ENCODE data around the genes ADAMTS9 and SLC25A26.

- RRBS: no CpG with 5 or more reads among the region's 8 CpGs
These were observed 36.2 kb downstream of the PRICKLE2 start for GRCh38 chr3:64188918-64189658.

DNA sequence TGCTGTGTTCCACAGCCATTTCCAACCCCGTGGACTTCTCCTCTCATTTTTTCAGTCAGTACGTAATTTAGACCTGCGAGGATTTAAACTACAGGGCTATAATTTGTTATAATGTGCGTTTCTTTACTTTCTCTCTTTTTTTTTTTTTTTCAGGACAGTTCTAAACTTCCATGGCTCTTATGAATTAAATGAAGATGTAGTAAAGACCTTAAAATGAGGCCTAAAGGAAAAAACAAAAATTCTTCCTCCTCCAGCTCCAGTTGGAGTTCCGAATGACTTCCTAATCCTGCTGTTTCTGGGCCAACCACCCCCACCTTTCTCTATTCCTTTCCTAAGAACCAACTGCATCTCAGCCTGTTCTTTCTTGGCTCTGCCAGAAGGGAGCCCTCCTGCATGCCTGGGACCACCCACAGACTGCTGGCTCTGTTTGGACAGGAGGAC is 115.8 kb upstream of the PRICKLE2 start:
- RRBS: no CpG with 5 or more reads among the region's 5 CpGs

DNA sequence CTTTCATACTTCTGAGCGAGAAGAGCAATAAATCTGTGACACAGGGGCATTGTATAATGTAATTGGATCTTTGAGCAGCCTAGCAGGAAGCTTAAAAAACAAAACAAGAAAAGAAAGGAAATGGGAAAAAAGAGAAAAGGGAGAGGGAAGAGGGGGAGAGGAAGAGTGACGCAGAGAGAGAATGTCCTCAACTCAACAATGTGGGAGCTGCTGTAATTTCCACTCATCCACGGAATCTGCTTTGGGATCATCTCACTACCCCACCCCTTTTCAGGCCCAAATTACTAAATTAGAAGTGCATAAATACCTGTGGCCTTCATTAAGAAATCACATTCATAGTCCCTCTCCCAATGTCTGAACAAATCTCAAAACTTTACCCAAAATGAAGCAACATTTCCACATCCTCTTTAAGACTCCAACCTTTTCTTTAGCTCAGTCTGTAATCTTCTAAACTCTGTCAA is 37.4 kb downstream of the ADAMTS9 start:
- RRBS: no CpG with 5 or more reads among the region's 3 CpGs

DNA sequence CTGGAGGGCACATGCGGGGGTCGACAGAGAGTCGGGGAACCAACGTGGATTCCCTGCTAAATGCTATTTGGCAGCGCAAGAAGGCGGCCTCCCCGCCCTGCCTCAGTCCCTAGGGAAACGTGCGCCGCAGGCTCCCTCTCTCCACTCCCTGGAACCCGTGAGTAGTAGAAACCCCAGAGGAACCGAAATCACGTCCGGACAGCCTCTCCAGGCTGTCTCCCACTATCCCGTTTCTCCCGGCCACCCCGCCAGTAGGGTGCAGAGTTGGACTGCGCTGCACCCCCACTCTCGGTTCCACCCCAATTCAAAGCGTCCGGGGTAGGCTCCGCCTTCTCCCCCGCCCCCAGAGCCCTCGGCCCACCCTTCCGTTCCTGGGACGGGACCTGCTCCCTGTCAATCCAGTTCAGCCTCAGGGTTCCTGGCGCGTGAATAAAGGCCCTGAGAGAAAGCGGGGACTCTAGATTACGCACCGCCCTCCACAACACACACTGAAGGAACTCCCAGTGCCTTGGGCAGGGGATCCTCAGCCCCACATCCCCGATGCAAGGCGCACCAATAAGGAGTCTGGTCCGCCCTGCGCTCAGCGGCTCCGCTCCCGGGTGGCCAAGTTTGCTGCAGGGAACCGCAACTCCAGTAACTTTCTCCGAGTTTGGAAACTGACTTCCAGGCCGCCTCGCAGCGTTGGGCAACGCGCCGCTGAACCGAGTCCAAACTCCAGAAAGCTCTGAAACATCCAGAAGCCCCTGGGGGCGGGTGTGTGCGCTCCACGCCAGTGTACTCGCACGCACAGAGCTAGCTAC is 2.0 kb downstream of the ADAMTS9 start:
- RRBS: 2% methylated on average over 6 of the region's 52 CpGs

- RRBS: under 1% methylated on average over 23 of the region's 99 CpGs
These were observed at the start of gene ADAMTS9 for GRCh38 chr3:64687289-64688533. ADAMTS9 (minus strand) TSS chr3:64688000.

DNA sequence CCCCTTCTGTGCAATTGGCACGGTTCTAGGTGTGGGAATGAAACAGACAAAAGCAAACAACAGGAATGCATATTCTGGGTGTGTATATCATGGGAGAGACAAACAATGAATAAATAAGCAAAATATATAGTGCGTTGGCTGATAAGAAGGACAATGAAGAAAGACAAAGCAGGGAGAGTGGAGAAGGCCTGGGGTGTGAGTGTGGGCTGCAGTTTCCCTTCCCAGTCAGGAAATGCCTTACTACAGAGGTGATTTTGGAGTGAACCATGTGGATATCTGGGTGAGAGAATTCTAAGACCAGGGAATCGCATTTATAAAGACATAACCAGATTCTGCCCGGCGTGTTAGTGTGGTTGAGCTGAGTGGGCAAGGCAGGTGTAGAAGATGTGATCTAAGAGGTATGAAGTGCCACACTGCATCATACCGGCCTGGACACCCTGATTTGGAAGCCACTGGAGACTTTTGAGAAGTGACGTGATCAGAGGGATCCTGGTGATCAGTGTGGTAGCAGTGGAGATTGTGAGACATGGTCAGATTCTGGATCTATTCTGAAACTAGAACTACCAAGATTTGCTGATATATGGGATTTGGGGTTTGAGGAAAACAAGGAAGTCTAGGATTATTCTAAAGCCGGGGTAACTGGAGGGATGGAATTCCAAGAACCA is 125.9 kb upstream of the ADAMTS9 start:
- RRBS: 98% methylated on average over 3 of the region's 8 CpGs

DNA sequence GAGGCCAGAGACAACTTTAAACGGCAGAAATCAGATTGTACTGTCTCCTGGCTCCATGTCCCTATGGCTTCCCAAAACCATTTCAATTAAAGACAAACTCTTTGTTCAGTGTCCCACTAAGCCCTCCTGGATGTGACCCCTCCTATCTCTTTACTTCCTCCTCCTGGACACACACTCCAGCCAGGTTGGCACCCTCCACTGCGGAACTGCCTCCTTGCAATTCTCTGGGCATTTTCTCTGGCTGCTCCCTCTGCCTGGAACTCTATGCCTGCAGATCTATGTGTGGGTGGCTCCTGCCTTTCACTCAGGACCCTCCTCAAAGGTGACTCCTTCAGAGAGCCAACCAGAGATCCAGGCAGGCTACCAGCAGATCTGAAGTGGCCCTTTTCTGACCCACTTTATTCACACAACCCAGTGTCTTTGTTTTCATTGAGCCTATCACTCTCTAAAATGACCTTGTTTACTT is 626.7 kb downstream of the MAGI1 start:
- RRBS: no CpG with 5 or more reads among the region's 2 CpGs

DNA sequence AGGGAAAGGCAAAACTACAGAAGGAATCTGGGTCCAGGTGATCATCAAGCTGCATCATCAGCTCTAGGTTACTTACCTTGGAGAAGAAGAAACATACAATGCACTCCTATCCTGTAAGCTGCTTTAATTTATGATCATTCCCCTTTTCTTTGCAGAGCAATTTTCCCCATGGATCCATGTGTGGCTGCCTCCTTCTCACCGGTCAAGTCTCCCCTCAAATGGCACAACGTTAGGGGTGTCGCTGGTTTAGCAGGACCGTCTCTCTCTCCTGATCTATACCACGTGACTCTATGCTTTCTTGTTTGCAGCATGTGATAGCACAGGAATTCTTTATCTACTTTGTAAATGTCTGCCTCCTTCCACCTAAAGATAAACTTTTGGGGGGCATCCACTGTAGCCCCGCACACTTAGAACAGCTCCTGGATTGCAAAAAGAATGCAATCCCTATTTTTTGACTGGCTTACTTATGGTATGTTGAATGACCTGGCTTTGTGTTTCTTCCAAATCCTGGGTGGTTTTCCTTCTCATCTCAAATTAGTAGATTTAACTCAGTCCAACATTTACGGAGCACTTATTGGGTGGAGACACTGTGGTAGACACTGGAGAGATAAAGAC is 505.9 kb downstream of the MAGI1 start:
- RRBS: no CpG with 5 or more reads among the region's 7 CpGs

GRCh38 chr3:65714037-65714601 is 324.6 kb downstream of the MAGI1 start:
- RRBS: no CpG with 5 or more reads among the region's 8 CpGs

- RRBS: no CpG with 5 or more reads among the region's 7 CpGs
These were observed 101.7 kb downstream of the MAGI1 start for GRCh38 chr3:65936764-65937762.

DNA sequence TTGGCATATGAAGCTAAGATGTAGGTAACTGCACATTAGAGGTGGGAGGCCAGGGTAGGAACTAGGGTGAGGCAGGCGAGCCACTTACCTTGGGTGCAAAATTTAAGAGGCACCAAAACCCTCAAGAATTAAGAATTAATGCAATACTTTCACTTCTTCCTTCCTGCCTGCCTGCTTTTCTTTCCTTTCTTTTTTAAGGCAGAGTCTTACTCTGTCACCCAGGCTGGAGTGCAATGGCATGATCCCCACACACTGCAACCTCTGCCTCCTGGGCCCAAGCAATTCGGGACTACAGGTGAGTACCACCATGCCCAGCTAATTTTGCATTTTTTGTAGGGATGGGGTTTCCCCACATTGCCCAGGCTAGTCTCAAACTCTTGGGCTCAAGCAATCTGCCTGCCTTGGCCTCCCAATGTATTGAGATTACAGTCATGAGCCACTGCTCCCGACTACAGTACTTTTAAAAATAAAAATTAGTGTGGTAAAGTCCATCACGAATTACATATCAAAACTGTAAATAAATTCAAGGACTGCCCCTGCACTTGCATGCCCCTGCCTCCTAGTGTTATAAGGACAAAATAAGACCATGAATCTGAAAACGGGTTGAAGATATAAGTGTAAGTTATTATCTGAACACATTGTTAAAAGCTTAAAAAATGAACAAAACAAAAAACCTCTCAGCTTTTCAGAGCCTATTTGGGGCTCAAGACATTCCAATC is 51.1 kb downstream of the MAGI1 start:
- RRBS: no CpG with 5 or more reads among the region's 5 CpGs

- RRBS: under 1% methylated on average over 7 of the region's 52 CpGs
These were observed 1.0 kb downstream of the MAGI1 start for GRCh38 chr3:66037541-66038263.

GRCh38 chr3:66115748-66116241 is 77.1 kb upstream of the MAGI1 start:
- RRBS: no CpG with 5 or more reads among the region's 3 CpGs

- RRBS: no CpG with 5 or more reads among the region's 18 CpGs
These were observed 26.3 kb upstream of the SLC25A26 start for GRCh38 chr3:66194624-66194872.

GRCh38 chr3:66220577-66221530 is at the start of gene SLC25A26:
SLC25A26 (plus strand) TSS chr3:66221001.
- RRBS: under 1% methylated on average over 23 of the region's 57 CpGs

DNA sequence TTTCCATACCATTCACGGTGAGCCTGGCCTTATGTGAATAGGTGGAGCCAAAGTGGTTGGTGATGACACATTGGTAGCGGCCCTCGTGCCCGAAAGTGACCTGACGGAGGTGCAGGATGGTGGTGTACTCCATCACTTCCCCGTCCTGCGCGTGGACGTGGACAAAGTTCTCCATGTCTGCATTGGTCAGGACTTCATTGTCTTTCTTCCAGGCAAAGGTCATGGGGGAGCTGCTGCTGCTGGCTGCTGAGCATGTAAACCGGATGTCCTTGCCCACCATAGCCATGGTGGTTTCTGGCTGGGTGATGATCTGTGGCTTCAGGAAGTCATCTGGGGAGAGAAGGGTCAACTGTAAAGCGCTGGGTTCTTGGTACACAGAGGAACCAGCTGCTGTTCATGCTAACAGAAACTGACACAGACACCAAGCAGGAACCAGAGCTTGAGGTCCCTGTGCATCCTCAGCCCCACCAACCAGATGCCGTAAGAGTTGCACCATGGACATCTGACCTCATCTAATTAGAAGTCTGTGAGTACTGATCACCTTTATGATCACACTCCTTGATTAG is 114.8 kb downstream of the LRIG1 start:
- RRBS: no CpG with 5 or more reads among the region's 12 CpGs

DNA sequence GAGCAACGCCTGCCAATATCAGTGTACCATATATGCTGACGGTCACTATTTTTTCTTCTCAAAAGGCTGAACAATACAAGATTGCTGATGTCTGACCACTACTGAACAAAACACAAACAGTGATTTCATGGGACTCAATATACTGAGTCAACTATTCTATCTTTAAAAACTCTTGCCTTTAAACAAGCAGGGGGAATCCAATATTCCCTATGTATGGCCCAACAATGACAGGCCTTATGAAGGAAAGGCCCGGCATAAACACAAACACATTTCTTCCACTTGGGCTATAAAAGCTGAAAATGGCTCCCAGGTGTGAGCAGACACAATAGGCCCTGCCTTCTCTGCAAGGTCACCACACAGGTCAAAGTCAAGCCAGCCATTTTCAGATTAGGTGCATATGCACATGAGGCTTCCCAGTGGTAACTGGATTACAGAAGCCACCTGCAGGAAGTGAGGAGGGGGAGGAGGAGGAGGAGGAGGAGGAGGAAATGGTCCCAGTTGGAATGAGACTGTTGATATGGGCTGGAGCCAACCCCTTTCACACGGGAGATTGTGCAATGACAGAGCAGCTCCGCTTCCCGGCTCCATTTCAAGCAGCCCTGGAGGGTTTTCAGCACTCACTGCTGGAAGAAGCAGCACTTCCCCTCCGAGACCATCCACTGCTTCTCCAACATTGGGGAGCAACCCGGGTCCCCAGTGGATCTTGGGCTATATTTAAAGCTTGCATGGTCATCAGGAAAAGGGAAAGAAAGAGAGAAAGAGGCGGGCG is 58.6 kb downstream of the LRIG1 start:
- RRBS: 33% methylated on average over 2 of the region's 10 CpGs

DNA sequence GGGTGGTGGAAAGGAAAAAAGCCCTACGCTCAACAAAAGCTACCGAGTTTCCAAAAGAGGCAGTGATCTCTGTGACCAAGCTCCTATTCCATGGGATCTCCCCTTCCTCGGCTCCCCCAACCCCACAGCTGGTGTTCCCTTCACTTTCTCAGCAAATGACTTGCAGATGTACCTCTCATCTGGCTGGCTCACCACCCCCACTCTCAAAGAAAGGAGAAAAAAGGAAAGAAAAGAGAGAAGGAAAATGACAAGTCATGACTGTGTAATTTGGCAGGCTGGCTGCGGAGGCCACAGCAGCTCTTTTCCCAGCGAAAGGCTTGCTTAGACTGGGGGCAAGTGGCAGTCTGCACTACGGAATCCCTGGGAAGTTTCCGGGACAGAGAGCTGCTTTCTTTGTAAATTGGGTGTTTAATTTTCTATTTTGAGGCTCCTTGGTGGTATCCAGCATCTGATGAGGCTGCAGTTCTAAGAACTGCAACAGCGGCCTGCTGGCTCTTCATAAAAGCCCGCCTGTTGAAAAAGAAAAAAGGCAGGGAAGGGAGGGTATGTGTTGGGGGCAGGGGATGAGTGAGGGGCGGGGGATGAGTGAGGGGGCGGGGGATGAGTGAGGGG is 58.0 kb downstream of the LRIG1 start:
- RRBS: no CpG with 5 or more reads among the region's 11 CpGs

GRCh38 chr3:66445028-66445764 is 55.6 kb downstream of the LRIG1 start:
- RRBS: no CpG with 5 or more reads among the region's 8 CpGs

- RRBS: no CpG with 5 or more reads among the region's 9 CpGs
These were observed 21.7 kb downstream of the LRIG1 start for GRCh38 chr3:66479018-66479535.